ENCODE measurements around the genes MDFIC, CAV2, ST7, ANKRD7 and CPED1.

DNA sequence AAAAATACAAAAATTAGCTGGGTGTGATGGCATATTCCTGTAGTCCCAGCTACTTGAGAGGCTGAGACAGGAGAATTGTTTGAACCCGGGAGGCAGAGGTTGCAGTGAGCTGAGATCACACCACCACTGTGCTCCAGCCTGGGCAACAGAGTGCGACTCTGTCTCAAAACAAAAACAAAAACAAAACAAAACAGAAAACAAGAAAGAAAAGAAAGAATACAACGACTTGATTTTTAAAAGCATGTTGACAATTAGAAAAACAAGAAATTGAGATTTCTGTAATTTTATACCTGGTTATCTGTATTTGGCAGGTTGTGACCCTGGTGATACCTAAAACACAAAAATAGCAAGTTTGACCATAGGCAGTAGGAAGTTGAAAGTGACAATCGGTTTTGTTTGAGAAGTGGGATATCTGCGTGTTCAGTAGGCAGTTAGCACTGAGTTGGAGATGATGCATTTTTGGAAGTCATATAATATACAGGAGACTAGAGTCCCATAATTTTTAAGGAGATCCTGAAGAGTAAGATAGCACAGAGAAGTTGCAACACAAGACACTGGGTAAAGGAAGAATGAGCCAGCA, 165.9 kb downstream of the FOXP2 start:
- PRO-cap, 3 experiments: no peak in any of the 3 experiments
- RAMPAGE, long total RNA: no peak
- RRBS, 2 experiments: no CpG with 5 or more reads among the region's 5 CpGs

DNA sequence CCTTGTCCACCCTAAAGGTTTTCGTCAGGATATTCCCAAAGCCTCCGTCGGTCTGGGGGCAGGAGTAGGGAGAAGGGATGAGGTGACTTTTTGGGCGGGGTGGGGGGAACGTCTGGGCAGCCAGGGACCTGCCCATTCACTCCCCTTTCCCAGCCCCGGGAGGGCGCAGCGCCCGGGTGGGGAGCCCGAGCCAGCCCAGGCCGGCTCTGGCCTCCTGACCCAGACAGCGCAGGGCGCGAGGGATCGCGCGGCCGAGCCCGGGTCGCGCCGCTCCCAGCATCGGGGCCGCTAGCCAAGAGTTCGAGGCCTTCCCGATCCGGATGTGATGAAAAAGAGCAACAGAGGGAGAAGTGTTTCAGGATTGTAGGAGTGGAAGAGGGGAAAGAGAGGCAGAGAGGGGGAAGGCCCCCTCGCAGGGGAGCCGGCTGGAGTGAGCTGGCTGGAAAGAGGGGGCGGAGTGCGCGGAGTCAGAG, at the start of gene MDFIC:
MDFIC (plus strand) TSS at position 135 of the 473 bp plus-strand sequence.
- PRO-cap, 3 experiments: peak in 3 of 3 experiments; most common plus-strand start position 222 of the sequence (in 2); most common minus-strand start position 208 of the sequence (in 2)
- RAMPAGE, long total RNA: no peak
- RRBS, 2 experiments: 2% methylated on average over 20 of the region's 32 CpGs

DNA sequence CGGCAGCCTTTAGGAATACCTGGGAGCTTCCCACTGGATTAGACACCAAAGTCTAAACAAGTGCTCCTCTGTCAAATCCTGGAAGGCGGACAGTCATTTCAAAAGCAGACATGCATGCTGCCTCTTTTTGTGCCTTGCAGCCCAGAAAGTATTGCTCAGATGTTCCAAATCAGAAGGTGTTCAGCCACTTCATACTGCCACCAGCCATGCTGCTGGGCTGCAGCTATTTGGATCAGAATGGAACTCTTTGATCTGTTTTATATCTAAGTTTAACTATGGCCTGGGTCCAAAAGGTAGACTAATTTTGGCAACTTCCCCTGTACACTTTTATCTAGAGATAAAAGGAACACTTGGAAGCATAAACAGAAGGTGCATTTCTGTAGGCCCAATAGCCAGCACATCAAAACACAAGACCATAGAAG, 143.3 kb upstream of the CAV2 start:
- PRO-cap, 3 experiments: no peak in any of the 3 experiments
- RAMPAGE, long total RNA: no peak
- RRBS, 2 experiments: no CpG with 5 or more reads among the region's 2 CpGs

GRCh38 chr7:116499064-116499836, at the start of gene CAV2:
Gene CAV2, plus strand, starts transcription at chr7:116499738.
- PRO-cap, 3 experiments: peak in 3 of 3 experiments; most common plus-strand start chr7:116499706 (in 2); most common minus-strand start chr7:116499514 (in 3)
- RAMPAGE, long total RNA: no peak
- RRBS, 2 experiments: 3 to 4% methylated on average over 17 of the region's 62 CpGs

GRCh38 chr7:116560012-116561169, 35.6 kb downstream of the CAV1 start:
- PRO-cap, 3 experiments: no peak in any of the 3 experiments
- RAMPAGE, long total RNA: no peak
- RRBS, 2 experiments: no CpG with 5 or more reads among the region's 7 CpGs

DNA sequence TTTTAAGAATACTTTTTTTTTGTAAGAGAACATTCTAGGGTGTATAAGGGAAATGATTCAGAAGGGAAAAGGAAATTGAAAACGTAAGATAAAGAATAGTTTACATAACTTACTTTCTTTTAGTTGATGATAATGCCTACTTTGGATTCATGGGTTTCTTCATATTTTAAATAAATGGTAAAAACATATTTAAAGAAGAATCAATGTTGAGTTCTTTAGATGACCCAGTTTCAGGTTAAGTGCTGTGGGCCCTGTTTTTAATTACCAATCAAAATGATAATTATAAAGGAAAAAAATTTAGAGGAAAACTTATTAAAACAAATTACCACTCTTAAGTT, 9.8 kb downstream of the CAPZA2 start:
- PRO-cap, 3 experiments: no peak in any of the 3 experiments
- RAMPAGE, long total RNA: no peak
- RRBS, 2 experiments: no CpG with 5 or more reads among the region's 1 CpG

GRCh38 chr7:116920427-116921235, 32.7 kb upstream of the ST7 start:
- PRO-cap, 3 experiments: no peak in any of the 3 experiments
- RAMPAGE, long total RNA: no peak
- RRBS, 2 experiments: no CpG with 5 or more reads among the region's 4 CpGs

DNA sequence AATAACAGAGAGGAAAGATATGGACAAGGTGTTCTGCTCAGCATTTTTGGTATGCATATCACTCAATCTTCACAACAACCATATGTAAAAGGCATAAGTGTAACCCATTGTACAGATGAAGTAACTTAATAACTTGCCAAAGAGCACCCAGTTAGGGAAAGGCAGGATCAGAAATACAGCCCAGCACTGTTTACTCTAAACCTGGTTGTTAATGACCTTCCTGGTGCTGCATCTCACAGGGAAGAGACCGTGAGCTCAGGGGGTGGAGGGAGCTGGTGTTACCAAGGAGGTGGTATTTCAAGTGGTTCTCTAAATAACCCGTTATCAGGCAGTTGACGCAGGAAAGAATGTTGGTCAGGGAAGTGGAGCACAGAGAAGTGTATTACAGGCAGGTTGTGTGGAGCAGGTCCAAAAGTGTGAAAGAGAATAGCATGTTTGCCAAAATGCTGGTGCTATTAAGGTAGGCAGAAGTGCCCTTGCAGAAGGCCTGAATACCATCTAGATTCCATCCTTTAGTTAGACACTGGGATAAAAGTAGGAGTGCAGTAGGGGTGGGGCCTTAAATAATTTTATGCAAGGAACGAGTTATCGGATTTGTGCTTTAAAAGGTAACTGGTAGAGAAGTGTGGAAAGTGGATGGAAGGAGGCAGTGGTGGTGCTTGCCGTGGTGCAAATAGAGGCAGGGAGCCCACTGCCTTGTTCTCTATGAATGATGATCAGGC, 4.3 kb upstream of the ST7 start:
- PRO-cap, 3 experiments: no peak in any of the 3 experiments
- RAMPAGE, long total RNA: no peak
- RRBS, 2 experiments: no CpG with 5 or more reads among the region's 6 CpGs

DNA sequence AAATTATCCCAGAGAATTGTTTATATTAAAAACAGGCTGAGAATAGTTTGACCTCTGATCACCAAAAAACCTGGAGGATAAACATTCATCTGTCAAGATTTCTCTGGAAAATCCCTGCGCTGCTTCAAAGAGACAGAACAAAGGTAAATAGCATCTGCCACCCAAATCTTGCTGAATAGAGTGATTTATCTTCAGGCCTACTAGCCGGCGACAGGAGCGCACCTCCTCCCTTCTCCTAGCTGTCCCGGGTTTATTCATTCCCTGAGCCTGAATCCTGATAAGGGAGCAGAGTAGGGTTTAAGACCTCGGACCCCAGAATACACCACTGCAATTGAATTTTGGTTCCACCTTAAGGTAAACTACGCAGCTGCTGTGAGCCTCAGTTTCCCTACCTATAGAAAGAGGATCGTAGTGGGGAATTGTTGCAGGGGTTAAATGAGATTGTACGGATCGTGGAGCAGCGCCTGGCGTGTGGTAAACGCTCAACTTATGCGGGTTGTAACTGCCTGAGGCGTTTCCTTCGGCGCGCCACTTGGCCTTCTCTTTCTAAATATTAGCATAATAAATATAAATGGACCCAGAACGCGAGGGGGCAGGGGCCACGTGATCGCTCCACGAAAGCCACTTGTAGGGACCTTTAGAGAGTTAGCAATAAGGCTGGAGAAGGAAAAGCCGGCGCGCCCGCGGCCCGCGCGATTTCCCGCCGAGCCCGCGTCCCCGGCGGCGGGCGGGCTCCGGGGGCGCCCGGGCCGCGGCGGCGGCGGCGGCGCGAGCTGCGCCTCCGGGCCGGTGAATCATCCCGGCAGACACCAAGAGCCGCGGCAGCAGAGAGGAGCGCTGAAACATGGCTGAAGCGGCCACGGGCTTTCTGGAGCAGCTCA, at the start of gene ST7:
ST7 (plus strand) TSS at position 805 of the 881 bp plus-strand sequence.
- PRO-cap, 3 experiments: peak in 3 of 3 experiments; most common plus-strand start position 812 of the sequence (in 2); most common minus-strand start position 735 of the sequence (in 2)
- RAMPAGE, long total RNA: no peak
- RRBS, 2 experiments: 2% methylated on average over 24 of the region's 59 CpGs

GRCh38 chr7:116971913-116972319, 18.6 kb downstream of the ST7 start:
- PRO-cap, 3 experiments: no peak in any of the 3 experiments
- RAMPAGE, long total RNA: no peak
- RRBS, 2 experiments: no CpG with 5 or more reads among the region's 6 CpGs

GRCh38 chr7:117478889-117479260, 950 bp upstream of the CFTR start:
- PRO-cap, 3 experiments: no peak in any of the 3 experiments
- RAMPAGE, long total RNA: no peak
- RRBS, 2 experiments: no CpG with 5 or more reads among the region's 11 CpGs

- PRO-cap, 3 experiments: no peak in any of the 3 experiments
- RAMPAGE, long total RNA: no peak
- RRBS, 2 experiments: no CpG with 5 or more reads among the region's 2 CpGs
Measured at GRCh38 chr7:117532088-117532476, 52.3 kb downstream of the CFTR start.

DNA sequence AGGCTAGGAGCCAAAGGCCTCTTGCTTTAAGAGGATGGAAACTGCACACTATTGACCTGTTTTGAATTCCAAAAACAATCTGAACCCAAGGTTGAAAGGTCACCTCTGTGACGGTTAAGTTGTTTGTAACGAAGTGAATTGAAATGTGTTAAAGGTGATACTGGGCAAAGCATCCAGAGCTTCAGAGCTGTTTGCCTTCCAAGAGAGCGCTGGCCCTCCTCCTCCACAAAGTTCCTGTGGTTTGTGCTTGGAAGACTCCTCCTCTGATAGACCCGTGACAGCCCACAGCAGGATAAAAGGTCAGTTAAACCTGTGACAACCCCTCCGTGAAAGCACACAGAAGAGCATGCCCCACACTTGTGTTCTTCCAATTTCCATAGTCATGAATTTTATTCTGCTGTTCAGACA, 133.8 kb upstream of the CTTNBP2 start:
- PRO-cap, 3 experiments: no peak in any of the 3 experiments
- RAMPAGE, long total RNA: no peak
- RRBS, 2 experiments: no CpG with 5 or more reads among the region's 5 CpGs

GRCh38 chr7:118224380-118224975, at the start of gene ANKRD7:
Gene ANKRD7, plus strand, starts transcription at chr7:118224704.
- PRO-cap, 3 experiments: no peak in any of the 3 experiments
- RAMPAGE, long total RNA: no peak
- RRBS, 2 experiments: 71 to 88% methylated on average over 4 to 6 of the region's 19 CpGs

DNA sequence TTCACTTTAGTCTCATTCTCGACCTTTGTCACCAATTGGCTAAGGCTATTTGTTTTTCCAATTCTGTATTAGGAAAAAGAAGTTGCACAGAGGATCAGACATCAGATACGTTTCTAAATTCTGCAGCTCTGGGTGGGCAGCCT, 230 bp upstream of the CPED1 start:
- PRO-cap, 3 experiments: no peak in any of the 3 experiments
- RAMPAGE, long total RNA: no peak
- RRBS, 2 experiments: no CpG with 5 or more reads among the region's 2 CpGs

- PRO-cap, 3 experiments: peak in 3 of 3 experiments; most common plus-strand start chr7:120988689 (in 1); most common minus-strand start chr7:120988729 (in 3)
- RAMPAGE, long total RNA: no peak
- RRBS, 2 experiments: no CpG with 5 or more reads among the region's 30 CpGs
Measured at GRCh38 chr7:120988553-120989487, at the start of gene CPED1. Gene CPED1, plus strand, starts transcription at chr7:120988711.

- PRO-cap, 3 experiments: no peak in any of the 3 experiments
- RAMPAGE, long total RNA: no peak
- RRBS, 2 experiments: no CpG with 5 or more reads among the region's 8 CpGs
Measured at GRCh38 chr7:121256154-121257482, 72.2 kb upstream of the WNT16 start.

GRCh38 chr7:121259987-121260672, 68.7 kb upstream of the WNT16 start:
- PRO-cap, 3 experiments: no peak in any of the 3 experiments
- RAMPAGE, long total RNA: no peak
- RRBS, 2 experiments: no CpG with 5 or more reads among the region's 7 CpGs

- PRO-cap, 3 experiments: no peak in any of the 3 experiments
- RAMPAGE, long total RNA: no peak
- RRBS, 2 experiments: no CpG with 5 or more reads among the region's 2 CpGs
Measured at GRCh38 chr7:121297808-121298260, 31.0 kb upstream of the WNT16 start.

DNA sequence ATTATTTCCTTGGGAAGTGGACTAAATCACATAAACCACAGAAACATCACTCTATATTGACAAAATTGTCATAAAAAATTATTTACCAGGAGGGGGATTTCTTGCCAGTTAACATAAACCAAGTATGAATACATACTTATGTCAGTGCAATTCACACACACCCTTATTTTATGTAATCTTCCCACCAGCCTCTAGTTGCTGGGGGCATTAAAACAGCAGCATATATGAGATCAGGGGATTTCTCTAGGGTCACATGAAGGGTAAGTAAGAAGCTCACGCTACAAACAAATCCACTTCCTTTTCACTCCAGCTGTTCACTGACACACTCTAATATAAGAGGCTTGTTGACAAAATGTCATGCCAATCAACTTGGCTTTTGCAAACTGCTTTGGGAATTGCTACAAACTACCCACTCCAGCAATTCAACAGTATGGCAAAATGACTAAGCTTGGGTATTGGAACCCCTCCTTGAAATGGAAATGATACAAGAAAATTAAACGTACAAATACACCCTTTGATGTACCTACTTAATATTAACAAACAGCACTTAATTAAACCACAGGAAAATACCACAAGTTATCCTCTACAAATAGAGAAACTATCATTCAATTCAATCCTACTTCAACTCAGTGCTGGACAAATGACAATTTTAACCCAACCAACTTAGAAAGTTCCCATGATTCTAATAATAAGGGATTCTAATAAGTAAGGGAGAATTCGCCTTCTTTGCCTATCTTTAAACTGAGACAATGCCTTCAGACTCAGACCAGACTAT, 10.2 kb downstream of the FAM3C start:
- PRO-cap, 3 experiments: no peak in any of the 3 experiments
- RAMPAGE, long total RNA: no peak
- RRBS, 2 experiments: no CpG with 5 or more reads among the region's 3 CpGs